Parietal lobe (tissue), 2 donors: ENCODE measurements around the gene TMPRSS3.

GRCh38 chr21:41751356-41752347, 15.2 kb downstream of the RIPK4 start:
- RAMPAGE, long total RNA: no peak

GRCh38 chr21:41800087-41800737, 33.4 kb upstream of the RIPK4 start:
- RAMPAGE, long total RNA: no peak

DNA sequence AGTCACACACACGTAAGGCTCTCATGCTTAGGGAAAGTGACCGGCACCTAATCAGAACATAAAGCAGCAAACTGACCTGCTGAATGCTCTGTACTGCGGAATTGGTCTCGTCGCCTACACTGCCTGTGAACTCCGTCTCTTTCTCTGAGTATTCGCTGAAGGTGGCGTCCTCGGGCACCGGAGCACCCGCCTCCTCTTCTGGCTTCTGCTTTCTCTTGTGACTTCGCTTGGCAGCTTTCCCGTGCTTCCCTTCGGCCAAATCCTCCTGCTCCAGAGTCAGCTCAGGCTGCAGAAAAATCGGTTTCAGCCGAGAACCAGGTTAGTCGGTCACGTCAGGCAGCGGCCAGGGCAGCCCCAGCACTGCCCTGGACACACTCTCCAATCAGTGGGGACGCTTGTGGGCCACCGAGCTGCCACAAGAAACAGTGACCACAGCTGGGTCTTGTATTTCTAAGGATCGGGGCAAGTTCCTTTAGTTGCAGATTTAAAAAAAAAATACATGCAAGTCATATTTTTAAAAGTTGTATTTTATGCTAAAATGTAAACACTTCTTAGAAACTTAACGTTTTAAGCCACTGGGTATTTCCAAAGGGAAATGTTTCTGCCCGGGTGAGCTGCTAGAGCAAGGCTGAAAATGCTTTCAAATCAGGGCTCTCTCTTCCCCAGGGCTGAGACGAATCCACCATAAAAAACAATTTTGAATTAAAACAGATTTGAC, 35.9 kb upstream of the RIPK4 start:
- RAMPAGE, long total RNA: no peak

DNA sequence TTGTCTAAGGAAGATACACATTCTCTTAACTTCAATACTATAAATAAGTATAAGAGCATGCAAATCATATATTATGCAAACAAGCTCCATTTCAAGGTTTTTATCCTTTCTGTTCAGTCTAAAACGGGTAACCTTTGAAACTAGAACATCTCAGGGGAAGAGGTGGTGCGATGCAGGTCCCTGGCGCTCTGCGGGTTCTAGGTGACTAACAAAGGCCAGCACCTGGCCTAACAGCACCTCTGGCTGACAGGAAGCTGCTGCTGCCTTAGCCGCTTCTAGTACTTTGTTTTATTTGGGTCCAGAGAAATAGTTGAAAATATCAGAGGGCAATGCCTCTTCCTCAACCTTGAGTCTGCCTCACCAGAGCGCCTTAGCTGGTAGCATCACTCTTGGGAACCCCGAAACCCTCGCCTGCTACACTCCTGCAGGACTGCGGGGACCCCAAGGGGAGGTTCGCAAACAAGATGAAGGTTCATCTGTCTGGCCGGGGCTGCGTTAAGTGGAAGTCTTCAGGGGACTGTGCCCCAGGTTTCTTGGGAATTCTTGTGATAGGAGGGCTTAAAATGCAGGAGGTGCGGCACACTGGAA, 45.5 kb downstream of the PRDM15 start:
- RAMPAGE, long total RNA: no peak

DNA sequence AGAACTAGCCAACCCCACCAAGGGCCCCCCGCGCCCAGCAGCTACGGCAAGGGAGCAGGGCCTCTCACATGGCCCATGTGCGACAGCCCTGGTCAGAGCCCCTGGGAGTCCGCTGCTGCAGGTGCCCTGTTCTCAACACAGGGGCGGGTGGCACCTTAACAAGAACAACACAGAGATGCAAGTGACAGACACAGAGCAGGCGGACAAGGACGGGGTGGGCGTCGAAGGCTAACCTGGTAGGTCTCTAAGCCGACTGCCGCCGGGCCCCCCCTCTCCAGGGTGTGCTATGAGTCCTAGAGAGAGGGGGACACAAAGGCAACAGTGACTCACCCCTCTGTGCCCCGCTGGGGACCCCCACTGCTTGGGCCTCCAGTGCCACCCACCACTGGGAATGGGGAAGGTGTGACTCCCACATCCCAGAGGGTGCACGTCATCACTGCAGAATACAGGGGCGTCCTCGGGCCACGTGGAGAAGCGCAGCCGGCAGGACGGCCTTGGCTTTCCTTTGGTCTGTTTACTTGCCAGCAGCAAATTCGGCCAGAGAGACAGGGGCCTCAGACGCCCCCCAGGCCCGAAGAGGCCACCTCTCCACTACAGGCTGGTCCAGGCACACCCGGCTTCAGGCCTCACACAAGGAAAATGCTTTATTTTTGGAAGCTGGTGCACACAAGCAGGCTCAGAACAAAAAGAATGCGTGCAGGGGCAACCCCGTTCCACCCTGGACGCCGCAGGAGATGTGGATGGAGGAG, 44.7 kb downstream of the PRDM15 start:
- RAMPAGE, long total RNA: no peak

- RAMPAGE, long total RNA: no peak
Observed at GRCh38 chr21:41864116-41864865, 14.9 kb downstream of the PRDM15 start.

GRCh38 chr21:42003255-42003621, 6.9 kb downstream of the ZBTB21 start:
- RAMPAGE, long total RNA: no peak

GRCh38 chr21:42006803-42007196, 3.4 kb downstream of the ZBTB21 start:
- RAMPAGE, long total RNA: no peak

DNA sequence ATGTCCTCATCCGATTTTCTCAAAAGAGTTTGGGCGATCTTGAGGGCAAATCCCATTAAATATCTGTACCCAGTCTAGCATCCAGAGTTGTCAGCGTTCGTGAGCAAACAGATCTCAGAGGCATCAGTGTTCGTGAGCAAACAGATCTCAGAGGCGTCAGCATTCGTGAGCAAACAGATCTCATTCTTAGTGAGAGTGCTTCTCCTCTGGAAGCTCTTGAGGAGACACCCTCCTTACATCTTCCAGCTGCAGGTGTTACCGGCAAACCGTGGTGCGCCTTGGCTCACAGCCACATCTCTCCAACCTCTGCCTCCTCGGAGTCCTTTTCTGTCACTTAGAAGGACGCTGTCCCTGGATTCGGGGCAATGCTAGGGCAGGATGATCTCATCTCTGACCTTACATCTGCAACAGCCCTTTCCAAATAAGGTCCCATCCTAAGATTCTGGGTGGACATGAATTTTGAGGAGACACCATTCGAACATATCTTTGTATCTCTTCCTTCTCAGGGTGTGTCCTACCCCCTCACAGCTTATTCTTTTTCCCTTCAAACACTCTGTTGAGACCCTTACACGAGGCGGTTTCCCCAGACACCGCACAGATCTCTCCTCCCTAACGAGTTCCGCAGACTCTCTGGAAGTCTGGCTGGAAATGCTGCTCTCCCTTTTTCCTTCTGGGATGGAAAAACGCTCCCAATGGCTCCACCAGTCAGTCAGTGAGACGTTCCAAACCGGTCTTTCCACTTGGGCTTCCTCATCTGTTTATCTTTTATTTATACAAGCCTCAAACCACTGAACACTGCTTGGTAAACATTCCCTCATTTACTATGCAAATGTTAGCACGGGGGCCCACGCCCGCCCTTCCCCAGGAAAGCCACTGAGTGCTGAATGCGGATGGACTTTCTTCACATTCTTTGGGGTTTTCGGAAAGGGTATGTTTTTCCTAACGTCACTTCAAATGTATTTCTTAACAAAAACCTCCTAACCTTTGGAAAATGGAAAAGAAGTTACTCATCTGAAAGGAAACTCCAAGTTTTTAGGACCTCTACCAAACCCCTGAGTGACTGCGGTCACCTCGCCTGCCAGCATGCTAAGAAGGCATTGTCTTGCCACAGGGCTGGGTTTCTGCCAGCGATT, 14.4 kb upstream of the UMODL1 start:
- RAMPAGE, long total RNA: no peak

DNA sequence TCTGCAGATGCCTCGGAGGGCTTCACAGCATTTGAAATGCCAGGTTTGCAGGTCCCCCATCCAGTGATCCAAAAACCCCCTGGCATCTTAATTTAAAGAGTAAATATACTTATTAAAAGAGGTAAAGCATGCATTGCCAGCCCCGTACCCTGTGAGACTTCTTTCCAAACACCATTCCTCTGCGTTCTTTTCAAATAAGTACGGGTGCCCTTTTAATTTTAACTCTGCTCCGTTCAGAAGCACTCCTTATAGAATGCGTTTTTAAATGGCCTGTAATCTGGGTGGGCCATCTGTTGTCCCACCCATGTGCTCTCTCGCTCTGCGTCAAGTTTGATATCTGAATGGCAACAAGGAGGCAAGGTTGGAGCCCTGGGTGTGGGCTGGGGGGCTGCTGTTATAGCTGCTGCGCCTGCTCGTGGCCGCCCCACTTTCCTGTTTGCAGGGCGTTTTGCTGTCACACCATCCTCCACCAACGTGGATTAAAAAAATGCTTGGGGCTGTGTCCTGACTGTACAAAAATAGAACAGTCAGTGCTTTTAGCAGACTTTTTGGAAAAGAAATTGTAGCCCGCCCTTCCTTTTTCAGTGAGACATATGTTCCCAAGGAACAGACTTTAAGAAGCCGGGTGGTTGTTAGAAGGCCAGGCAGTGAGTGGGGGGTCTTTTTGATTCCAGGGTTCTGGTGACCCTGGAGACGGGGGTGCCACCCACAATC, 25.4 kb downstream of the UMODL1 start:
- RAMPAGE, long total RNA: no peak

DNA sequence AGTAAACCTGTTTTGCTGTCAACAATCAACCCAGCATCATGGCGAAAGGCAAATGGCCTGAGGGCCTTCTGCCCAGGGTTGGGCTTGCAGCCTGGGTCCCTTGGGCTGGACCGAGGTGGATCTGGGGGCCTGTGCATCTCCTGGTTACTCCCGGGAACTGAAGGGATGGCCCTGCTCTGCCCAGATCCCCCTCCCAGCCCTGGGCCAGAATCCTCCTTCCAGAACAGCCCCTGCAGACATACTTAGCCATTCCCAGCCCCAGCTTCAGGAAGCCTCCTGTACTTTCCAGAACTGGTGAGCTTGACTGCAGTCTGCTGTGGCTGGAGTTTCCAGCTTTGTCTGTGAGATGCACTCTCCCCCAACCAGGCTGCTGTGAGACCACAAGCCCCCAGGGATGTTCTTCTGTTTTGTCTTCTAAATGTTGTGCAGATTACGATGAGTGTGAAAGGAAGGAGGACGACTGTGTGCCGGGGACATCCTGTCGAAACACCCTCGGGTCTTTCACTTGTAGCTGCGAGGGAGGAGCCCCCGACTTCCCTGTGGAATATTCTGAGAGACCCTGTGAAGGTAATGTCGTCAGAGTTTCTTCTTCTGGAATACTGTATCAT, 49.6 kb downstream of the UMODL1 start:
- RAMPAGE, long total RNA: no peak

DNA sequence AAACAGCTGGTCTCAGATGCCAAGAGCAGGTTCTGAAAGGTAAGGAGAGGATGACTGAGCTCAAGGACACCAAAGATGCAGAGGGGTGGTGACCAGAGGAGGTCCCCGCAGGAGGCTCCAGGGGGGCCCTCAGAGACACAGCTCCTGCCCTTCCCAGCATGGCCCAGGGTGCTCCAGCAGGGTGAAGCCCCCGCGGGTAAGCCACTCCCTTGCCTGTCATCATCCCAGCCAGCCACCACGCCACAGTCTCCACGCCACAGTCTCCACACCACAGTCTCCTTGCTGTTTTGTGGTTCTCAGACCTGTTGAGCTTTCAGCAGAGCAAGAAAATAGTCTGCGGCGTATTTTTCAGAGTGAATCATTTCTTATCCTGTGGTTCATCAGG, 25.9 kb upstream of the ABCG1 start:
- RAMPAGE, long total RNA: no peak

- RAMPAGE, long total RNA: no peak
Observed at GRCh38 chr21:42275811-42276728, 39.1 kb downstream of the TFF3 start.

GRCh38 chr21:42301781-42302496, 13.3 kb downstream of the TFF3 start:
- RAMPAGE, long total RNA: no peak

- RAMPAGE, long total RNA: no peak
Observed at GRCh38 chr21:42395720-42396377, at the start of gene TMPRSS3. TSS of gene TMPRSS3 (minus strand) at chr21:42396052.

DNA sequence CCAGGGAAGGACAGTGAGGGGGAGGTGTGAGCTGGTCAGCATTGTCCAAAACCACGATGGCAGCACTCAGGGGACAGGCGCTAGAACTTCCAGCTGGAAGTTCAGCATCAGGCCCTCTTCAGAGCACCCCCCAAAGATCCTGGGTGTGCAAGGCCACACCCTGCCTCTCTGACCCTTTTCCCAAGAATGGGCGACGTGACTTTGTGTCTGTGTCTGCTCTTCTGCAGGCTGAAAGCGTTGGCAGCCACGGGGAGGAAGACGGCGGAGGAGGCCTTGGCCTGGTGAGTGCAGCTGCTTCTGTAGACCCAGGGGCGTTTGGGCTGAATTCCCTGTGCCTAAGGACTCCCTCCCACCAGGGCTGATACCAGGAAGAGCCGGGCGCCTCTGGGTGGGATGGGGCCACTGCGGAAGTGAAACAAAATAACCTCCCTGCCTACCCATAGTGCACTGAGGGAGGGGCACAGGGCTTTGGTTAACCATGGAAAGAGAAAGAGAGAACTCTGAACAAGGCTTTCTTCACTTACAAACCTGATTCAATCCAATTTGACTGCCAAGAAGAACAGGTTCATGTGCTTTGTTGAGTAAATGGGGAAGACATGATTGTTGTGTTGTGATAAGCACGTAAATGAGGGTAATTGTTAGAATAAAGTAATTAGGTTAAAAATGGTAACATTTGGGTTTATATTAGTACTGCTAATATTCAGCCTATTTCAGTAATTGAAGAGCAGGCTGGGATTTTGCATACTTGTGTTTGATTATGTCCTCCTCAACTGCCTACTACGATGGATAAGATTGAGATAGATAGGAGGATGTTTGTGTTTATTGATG, 2.6 kb downstream of the UBASH3A start:
- RAMPAGE, long total RNA: no peak

GRCh38 chr21:42427012-42427654, 23.4 kb downstream of the UBASH3A start:
- RAMPAGE, long total RNA: no peak

DNA sequence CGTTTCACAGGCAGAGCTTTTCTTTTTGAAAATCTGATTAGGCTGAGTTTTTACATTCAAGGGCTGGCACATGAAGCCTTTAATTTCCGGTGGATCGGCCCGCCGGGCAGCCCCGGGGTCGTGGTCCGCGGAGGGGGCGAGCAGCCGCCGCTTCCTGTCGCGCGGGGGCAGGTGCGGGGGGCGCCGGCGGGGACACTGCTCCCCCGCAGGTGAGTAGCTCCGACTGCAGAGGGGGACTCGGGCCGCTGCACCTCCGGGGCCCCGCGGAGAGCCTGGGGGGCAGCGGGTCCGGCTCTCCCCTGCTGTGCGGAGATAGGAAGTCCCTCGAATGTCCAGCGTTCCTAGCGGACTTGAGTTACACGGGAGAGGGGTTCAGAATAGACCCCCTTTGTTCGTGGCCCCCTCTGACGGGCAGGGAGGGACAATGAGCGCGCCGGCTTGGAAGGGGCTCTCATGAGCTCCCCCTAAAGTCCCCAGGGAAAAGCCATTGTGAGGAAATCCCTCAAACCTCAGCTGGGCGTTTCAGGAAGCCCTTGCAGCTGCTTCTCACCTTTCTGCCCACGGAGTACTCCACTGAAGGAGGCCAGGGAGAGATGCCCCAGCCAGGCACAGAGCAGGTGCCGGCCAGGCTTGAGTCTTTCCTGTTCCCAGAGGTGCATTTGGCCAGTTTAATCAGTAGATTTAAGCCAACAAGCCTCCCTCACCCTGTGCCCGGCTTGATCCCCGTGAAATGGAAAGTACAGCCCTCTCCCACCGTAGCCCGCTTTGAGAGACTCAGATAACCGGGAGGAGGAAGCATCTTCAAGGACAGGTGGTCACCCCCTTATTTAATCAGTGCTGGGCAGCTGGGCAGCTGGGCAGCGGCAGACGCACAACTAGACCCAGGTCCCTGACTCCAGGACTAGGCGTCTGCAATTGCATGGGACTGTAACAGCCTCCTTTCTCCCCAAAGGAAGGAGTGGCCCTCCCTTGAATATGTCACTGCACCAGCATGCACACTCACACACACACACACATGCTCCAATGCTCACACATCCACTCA, 1.0 kb downstream of the PDE9A start:
- RAMPAGE, long total RNA: no peak

GRCh38 chr21:42733224-42733650, 79.8 kb downstream of the PDE9A start:
- RAMPAGE, long total RNA: no peak

DNA sequence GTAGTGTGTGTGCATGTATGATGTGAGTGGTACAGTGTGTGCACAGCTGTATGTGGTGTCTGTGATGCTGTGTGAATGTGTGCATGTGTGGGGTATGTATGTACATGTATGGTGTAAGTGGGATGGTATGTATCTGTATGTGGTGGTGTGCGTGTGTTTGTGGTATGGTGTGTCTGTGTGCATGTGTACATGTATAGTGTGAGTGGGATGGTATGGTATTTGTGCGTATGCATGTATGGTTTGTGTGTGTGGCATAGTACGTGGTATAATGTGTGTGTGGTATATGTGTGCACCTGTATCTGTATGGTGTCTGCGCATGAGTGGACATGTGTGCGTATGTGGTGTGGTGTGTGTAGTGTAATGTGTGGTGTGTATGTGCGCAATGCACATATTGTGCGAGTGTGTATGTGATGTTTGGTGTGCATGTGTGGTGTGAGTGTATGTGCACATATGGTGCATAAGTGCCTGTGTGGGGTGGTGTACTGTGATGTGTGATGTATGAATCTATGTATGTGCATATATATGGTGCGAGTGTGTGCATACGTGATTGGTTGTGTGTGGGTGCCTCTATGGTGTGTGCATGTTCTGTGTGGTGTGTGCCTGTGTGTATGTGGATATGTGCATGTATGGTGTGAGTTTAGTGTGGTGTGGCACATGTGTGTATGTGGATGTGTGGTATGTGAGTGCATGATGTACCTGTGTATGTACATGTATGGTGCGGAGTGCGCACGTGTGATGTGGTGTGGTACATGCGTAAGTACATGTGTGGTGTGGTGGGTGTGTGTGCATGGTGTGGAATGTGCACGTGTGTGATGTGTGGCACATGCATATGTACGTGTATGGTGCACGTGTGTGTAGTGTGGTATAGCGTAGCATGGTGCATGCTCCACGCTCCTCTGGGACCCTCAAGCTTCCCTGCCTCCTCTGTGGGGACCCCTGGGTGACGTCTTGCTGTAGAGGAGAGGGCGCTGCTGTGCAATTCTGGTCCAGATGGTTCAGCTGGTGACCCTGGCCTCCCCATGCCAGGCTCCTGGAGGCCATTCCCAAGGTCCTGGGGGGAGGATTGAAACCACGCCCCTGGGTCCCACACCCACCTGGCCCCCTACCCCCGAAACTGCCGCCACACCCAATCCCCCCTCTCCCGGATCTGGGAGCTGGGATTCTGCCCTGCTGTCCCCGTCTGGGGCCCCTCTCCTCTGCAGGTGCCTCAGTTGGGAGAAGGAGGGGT, 38.6 kb downstream of the WDR4 start:
- RAMPAGE, long total RNA: no peak